ENCODE measurements around the gene SHQ1.

DNA sequence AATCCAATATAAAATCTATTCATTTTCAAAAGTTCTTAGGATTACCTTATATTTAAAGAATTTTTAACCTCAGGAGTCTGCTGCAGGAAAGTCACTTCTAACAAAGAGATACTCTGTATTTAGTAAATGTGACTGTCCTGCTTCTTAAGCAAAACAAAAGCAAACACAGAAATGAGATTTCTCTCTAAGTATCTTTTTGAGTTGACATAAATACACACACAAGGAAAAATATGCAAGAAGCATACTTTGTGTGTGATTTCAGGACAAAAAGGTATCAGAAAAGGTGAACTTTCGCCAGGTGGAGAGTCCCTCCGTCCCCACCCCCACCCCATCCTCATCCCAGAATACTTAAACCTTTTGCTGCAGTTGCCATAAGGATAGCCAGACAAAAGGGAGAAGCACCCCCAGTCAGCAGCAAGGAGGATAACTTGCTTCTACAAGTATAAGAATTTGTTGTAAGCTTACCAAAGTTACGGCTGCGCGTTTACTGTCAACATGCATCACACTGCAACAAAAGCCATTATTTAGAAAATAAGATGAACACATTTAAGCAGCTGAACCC lies 10.4 kb downstream of the FOXP1 start:
- PRO-cap: no peak

GRCh38 chr3:71694907-71695555 lies 30.2 kb downstream of the EIF4E3 start:
- PRO-cap: no peak

- PRO-cap: unidirectional peak, plus-strand start at chr3:71873195
Measured at GRCh38 chr3:71872857-71873329, 87.9 kb upstream of the PROK2 start.

GRCh38 chr3:72008556-72009029 lies 223.6 kb upstream of the PROK2 start:
- PRO-cap: no peak

DNA sequence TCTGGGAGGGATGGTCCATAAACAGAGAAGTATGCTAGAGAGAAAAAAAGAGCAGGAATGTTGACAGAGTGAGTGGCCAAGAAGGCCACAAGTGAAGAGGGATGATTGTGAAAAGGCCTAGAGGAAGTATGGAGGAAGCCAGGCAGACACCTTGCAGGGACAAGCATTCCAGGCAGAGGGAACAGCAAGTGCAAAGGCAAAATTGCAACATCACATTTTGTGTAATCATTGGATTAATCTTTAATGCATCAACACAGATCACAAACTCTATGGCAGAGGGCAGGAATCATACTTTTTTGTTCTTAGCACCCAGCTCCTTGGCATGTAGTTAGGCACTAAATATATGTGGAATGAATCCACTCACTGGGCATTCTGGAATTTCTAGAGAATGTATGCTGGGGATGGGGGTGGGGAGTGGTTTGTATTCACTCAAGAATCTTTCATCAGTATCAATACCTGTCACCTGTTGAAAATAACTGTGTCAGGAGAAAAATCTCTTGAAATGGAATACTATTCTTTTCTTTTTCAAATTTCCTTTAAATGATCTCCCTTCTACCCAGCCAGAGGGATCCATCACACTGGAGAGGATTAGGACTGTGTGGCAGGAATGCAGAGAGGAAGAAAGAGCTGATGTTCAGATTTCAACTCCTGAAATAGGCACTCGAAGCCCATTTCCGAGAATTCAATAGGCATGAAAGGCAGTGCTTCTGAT lies 312.2 kb upstream of the PROK2 start:
- PRO-cap: no peak

GRCh38 chr3:72274553-72275024 lies 489.6 kb upstream of the PROK2 start:
- PRO-cap: unidirectional peak, minus-strand start at chr3:72274705

DNA sequence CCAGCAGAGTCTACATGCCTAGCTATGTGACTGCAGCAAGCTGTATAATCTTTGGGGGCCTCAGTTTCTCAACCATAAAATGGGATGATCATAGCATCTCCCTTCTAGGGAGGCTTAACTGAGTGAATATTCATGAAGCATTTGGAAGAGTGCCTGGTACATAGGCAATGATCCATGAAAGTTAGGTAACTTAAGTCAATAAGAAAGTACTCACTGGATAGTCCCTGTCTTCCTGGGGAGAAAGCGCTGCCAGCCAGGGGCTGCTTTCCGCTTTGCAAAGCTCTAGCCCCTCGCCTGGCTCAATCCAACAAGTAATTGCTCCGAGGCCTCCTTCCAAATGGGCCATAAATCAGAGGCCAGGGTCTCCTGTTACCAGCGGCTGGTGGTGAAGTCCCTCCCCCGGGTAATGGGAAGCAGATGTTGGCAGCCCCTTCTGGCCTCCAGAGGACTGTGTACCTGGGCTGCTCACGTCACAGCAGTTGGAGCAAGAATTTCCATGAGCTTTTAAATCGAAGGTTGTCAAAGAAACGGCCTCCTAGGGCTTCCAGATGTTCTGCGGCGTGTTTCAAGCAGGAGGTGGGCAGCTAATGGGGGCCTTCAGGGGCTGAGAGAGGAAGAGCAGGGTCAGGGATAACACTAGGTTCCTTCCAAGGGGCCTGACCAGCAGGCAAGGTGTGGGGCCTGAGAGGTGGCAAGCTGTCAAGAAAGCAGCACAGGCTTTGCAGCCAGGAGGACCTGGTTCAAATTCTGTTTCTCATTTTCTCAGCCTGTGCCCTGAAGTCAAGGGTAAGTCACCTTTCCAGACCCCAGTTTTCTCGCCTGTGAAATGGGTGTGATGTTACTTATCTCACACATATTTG lies 522.1 kb upstream of the PROK2 start:
- PRO-cap: no peak

- PRO-cap: no peak
Measured at GRCh38 chr3:72338905-72339669, 509.2 kb downstream of the SHQ1 start.

DNA sequence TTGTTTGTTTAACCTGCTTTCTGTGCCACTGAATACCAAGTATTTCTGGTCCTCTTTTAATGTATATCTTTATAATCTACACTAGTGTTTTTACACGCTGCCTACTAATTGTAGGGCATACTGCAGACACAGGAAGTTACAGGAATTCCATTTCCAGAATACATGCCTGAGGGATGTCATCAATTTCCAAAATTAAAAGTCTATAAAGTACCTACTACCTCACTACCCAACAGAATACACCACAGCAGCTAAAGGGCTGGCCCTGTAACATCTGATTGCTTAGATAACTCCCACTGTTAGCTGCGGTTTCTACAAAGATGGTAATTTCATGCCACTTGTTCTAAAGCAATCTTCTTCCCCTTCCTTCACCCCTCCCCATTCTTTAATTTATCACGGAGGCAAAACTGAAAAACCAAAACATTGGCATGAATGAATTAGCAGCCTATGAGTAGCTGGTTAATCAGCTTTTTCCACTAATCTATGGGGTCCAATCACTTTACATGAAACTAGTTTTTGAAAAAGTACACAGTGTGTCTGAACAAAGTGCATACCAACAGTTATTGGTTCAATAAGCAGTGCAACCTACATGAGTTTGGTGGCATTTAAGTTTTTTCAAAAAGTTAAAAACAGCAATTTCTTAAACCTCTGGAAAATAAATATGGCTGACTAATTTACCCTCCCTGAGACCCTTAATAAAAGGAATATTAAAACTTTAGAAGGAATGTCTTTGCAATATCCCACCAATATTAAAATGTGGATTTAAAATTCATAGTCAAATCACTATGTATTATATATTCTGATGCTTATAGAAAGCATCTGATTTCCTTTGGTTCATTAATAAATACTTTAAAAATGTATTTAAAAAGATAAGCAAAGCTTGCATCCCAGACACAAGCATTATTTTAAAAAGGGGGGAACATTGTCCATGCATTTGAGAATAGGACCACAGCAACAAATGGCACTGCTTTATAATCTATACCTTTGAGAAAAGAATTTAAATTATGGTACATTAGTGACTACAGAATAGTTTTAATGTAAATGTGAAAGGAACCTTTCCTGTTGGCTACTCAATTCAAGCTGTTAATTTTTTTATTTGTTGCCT lies 472.4 kb downstream of the SHQ1 start:
- PRO-cap: no peak

DNA sequence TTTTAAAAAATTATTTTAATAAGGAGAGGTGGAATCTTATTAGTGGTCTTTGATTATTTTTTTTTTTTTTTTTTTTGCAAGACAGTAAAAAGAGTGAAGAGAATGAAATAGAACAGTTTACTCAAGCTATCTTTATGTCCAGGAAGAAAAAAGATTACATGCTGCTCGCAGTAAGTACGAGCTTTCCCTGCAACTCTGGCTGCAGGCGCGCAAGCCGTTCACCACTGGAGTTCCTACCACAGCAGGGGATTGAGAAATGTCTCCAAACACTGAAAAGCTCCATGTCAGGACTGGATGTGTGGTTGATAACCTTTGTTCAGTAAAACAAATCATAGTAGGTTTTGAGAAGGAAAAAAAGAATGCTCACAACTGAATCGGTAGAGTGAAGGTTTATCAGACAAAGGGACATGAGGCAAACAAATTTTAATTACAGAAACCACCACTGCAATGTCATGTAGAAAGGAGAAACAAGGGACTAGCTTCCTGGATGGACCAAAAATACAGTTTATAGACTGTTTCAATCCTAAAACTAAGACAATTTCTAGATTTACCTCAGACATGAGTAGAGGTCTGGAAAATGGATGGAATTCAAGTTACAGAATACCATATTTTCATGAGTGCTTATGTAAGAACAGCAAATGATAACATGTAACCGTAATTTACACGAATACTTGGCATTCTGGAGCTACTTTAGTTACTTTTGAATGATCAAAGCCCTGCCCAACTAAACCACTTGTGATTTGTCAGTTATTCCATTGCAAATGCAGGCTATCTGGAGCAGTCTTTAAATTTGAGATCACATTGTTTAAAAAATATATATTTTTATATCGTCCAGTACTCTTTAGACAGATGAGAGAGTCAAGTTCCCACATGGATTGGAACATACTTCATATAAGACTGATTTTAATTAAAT lies 471.1 kb downstream of the SHQ1 start:
- PRO-cap: no peak

DNA sequence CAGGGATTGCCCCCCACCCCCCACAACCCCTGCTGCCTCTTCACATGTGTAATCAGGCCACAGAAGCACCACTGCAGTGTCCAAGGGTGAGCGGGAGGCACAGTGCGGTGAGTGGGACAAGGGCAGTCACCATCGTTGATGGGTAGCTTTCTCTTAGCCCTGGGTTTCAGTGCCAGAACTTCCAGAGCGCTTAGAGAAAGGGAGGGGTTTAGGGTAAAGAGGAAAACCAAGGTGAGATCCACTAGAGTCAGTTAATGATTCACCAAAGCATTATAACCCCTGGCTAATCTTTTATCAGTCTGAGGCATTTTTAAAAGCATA lies 94.8 kb downstream of the SHQ1 start:
- PRO-cap: no peak

DNA sequence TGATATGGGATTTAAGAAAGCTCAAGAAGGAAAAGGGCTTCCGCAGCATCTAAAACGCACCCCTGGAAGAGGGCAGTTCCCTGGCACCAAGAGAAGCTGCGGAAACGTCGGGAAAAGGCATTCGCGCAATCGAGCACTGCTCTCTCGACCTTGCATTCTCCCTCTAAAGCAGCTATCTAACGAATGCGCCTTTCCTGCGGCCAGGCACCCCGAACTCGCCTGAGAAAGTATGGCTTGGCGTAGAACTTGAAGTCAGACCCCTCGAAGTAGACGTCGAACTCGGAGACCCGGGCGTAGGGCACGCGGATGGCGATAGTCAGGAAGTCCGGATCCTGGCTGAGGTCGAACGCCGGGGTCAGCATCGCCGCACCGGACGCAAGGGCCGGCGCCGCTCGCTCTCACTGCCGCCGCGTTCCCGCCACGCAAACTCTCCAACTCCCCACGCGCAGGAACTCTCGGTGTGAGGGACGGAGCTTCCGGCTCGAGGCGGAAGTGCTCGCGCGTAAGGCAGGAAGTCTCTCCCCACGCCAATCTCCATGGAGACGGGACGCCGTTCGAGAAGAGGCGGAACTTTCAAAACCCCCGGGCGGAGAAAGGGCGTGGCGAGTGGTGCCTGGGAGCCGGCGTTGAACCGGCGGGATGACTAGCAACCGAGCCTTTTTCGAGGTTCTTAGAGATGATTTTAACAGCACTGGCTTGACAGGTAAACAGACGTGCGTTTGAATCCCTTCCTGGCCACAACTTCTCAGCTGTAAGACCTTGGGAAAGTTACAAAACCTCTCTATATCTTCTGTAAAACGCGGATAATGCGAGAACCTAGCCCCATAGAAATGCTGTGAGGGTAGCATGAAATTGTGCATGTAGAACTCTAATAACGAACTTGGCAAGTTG lies at the start of gene SHQ1:
Gene SHQ1, minus strand, starts transcription at position 467 of the 891 bp plus-strand sequence.
- PRO-cap: bidirectional peak, plus-strand start at position 605 of the sequence, minus-strand start at position 438 of the sequence

GRCh38 chr3:72947186-72947518 lies 49.5 kb upstream of the PPP4R2 start:
- PRO-cap: no peak

GRCh38 chr3:73008090-73008809 lies 11.6 kb downstream of the PPP4R2 start:
- PRO-cap: no peak

DNA sequence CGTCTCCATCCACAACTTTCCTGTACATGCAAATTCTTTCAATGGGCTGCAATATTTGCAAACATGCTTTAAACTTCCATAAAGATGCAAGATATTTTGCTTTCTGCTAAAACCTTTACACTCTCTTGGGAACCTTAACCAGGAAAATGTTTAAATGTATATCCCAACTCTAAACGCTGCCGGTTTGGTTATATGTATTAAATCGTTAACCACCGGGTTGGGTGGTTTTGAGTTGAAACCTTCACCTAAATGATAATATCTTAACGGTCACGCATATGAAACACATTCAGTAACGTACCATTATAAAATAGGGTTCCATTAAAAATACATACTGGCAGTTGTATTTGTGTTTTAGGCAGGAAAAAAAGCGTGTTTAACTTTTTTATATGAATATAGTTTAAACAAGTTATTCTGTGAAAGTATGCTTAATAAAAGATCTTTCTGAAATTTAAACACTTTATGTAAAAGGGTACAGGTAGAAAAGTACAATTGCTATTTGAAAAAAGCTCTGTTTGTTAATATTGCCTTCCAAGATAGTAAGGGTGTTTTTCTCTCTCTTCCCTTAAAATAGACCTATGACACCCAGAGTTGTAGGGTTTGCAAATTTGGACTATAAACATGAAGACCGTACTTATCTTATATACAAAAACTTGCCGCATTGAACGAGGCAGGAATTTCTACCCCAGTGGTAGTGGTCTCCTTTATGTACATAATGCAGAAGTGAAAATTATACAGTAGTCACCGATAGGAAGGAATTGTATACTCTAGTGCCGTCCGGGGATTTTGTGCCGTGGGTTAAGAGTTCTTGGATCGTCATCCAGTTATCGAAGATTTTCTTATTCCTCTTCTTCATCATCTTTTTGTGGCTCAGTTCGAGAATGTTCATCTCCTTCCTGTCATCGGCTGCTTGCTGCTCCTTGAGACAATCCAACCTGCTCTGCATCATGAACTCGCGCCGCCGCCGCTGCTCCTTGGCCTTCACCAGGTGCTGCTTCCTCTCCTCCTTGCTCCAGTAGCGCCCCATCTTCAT lies 241.8 kb downstream of the PDZRN3 start:
- PRO-cap: no peak

DNA sequence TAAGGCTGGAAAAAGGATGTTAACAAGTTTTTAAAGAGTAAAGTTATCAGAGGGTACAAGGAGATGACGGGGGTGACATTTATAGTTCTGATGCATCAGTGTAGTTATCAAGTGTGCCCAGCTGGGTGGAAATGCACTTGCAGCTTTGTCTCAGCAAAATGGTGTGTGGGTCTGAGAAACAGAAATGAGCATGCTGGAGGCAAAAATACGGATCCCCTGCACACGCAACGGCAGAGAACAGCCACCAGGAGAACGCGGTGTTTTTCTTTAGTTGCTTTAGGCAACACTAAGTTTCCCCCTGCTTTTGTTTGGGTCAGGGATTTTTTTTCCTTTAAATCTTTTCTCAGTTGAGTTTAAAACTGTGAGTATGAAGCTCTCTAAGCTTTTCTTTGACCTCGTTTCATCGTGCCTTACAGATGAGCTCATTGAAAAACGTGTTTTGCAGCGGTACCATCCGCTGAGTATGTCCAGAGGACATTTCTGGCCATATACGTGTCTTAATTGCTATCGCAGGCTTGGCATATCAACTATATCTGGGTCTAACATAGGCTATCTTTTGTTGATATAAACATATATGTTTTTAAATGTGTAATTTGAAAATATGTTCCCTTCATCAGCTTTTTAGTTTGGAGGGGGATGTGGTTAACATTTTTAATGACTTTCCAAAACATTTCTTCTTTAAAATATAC lies 205.3 kb downstream of the PDZRN3 start:
- PRO-cap: no peak

- PRO-cap: no peak
Measured at GRCh38 chr3:73516720-73517358, 107.9 kb downstream of the PDZRN3 start.

GRCh38 chr3:75619450-75620120 lies 44.5 kb upstream of the FRG2C start:
- PRO-cap: no peak

DNA sequence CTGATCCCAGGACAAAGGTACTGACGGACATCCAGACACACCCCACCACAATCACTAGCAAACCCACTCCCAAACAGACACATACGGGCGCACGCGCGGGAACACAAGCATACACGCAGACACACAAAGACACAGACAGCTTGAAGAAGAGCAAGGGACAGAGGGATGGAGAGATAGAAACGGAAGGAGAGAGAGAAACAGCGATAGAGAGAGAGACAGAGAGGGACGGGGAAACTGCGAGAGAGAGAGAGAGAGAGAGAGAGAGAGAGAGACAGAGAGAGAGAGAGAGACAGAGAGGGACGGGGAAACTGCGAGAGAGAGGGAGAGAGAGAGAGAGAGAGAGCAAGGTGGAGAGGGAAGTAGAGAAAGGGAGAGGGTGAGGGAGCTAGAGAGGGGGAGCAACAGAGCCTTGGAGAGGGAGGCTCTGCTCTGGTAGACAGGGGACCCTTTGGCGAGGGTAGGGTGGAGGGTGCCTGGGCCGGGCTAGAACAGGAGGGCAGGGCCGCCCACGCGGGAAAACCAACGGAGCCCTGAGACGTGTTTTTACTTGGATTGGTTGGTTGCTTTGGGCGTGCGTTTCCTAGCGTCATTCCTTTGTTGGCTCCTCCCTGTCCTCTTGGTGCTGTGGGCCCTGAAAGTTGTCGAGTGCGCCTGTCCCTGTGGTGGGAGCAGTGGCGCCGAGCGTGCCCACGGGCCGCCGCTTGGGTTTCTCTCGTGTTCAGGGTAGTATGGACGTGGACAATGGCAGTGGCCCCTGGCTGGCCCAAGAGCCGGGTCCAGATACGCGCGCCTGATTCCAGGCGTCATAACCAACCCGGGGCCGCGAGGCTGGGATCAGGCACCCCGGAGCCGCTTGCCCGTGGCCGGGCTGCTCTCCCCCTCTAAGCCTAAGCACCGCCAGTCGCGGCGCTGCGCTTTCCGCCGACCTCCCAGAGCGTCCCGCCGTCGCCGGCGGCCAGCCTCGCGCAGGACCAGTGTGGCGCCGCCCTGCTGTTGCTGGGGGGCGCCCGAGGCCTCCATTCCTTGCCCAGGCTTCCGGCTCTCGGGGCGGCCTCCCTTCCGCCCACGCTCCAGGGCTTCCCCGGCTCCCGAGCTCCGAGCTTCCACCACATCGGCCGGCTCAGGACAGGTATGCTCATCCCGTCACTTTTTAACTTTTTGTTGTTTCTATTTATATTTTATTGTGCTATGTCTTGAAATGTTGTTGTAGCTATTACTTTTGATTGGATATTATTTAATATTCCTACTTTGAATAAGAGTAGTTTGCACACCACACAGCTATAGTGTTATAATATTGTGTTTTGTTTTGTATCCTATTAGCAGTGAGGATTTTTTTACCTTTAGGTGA lies 8.0 kb downstream of the FRG2C start:
- PRO-cap: no peak

GRCh38 chr3:78710200-78710399 lies 1057.7 kb downstream of the ROBO1 start:
- PRO-cap: no peak

All from NALM6 (cell line).